Amniotic epithelial cell (primary cell): ENCODE measurements around a stretch of chr1.

DNA sequence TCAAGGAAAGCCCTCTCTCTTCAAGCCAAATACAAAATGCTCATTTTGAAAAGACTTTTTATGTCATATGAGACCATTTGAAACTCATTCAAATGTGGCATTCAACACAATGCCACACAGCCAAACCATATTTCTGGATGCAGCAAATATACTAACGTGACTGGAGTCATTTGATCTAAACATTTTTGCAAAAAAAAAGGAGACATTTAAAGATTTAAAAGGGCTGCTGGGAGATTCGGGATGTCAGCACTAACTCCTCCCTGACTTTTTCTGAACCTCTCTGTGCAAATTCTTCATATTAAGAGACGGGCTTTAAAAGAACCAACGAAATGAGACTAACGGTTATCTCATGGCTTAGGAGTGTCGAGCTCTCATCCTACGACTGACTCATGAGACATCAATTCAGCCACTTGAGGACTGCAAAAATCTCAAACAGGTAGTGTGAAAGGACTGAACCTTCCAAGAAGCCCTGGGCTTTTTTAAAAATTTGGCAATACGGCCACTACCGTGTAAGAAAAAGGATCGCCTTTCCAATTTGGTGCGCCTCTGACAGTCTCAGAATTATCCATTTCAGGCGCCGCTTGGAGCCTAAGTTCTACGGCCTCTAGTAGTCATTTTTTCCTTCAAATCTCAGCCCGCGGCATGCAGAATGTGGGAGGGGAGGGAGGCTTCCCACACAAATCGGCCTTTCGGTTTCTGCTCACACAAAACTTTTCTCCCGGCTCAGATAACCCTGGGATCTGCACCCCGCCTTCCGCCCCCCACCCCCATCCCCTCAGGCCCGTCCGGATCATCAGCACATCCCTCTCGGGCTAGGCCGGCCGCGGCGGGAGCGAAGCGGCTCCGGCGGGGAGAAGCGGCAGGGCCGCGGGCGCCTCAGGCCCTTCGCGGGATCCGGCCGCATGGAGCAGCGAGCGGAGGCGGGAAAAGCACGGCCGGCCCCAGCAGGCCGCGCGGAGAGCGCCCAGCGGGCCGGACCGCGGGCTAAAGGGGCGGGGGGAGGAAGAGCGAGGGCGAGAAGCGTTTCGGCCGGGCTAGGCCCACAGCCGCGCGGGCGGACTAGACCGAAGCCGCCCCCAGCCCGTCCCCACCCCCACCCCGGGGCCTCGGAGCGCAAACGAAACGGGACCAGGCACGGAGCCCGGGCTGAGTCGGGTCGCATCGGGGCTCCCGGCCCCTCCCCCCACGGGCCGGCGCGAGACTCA, 677 bp downstream of the HNRNPR start:
- RRBS: 2% methylated on average over 48 of the region's 81 CpGs

GRCh38 chr1:23393344-23394555, 24.1 kb upstream of the ZNF436 start:
- RRBS: 55% methylated on average over 7 of the region's 27 CpGs

- RRBS: no CpG with 5 or more reads among the region's 12 CpGs
Observed at GRCh38 chr1:23441154-23441912, 16.8 kb upstream of the TCEA3 start.

GRCh38 chr1:23553659-23554061, 5.6 kb downstream of the ID3 start:
- RRBS: no CpG with 5 or more reads among the region's 7 CpGs

GRCh38 chr1:23561083-23561543, 1.8 kb upstream of the ID3 start:
- RRBS: no CpG with 5 or more reads among the region's 5 CpGs

GRCh38 chr1:23592469-23592954, 33.2 kb upstream of the ID3 start:
- RRBS: no CpG with 5 or more reads among the region's 2 CpGs

- RRBS: no CpG with 5 or more reads among the region's 19 CpGs
Observed at GRCh38 chr1:23692358-23693303, 1.0 kb downstream of the RPL11 start.

GRCh38 chr1:23695558-23696747, 4.3 kb downstream of the RPL11 start:
- RRBS: no CpG with 5 or more reads among the region's 7 CpGs

DNA sequence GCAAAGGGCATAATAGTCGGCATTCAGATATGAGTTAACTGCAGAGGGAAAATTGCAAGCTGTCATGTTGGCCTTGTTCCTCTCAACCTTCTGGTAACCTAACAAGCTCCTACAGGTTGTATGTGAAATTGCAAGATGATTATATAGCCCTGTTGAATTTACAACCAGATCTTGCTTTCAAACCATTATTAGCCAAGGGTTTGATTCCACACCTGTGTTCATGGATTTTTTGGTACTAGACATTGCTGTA, 2.3 kb downstream of the ELOA start:
- RRBS: no CpG with 5 or more reads among the region's 1 CpG

DNA sequence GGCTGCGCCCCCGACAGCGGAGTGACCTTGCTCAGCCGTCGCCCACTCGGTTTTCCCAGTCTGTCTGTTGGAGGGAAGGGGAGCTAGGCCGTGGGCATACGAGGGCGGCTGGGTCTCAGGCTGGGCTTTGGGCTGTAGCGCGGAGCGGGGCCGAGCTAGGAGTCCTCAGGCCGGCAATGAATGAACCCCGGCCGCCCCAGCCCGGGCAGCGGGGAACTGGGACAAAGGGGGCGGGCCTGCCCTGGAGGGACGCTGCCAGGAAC, 262 bp downstream of the GALE start:
- RRBS: no CpG with 5 or more reads among the region's 20 CpGs

- RRBS: no CpG with 5 or more reads among the region's 17 CpGs
Observed at GRCh38 chr1:23957943-23958694, 1.5 kb upstream of the PNRC2 start.

DNA sequence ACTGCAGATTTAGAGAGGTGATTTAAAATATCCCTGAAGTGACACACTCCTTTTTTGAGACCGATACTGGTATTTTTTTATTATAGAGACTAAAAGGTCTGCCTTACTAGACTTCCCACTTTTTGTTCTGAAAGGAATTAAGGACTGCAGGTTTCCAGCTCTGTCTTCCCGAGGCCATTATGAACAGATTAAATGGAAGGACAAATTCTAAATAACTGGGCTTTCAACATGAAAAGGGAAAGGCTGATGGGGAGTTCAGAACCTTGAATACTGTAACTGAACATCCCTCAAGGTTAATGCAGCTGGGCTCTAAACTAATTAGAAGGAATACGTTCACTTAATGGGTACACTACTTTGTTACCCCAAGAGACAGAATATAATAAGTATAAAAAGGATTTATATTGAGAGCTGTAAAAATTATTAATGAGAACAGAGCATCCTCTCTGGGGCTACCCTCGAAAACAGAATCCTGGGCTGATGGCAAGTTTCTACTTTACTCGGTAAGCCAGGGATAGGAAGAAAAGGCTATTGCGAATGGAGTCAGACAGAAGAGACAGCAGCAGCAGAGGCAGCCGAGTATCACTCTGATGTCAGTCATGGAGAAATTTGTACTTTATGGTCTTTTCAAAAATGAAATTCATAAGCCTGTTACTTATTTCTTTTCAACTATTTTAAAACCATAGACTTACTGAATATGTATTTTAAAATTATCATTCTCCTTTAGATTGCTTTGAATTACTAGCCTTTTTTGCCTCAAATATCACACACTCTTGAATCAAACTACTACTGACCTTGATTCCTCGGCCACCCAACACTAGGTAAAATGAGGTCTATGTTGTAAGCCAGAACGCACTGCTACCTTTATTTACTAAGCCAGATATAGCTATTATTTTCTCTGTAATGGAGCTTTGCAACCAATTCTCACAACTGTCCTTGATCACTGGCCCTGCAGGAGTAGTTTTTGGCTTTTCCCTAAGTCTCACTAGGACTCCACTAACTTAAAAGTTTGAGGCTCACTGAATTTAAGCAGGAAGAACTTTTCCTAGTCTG, 3.6 kb downstream of the SRSF10 start:
- RRBS: no CpG with 5 or more reads among the region's 9 CpGs

GRCh38 chr1:24126153-24126927, 14.4 kb upstream of the MYOM3 start:
- RRBS: no CpG with 5 or more reads among the region's 10 CpGs

GRCh38 chr1:24150133-24150881, 7.4 kb upstream of the IL22RA1 start:
- RRBS: no CpG with 5 or more reads among the region's 32 CpGs

DNA sequence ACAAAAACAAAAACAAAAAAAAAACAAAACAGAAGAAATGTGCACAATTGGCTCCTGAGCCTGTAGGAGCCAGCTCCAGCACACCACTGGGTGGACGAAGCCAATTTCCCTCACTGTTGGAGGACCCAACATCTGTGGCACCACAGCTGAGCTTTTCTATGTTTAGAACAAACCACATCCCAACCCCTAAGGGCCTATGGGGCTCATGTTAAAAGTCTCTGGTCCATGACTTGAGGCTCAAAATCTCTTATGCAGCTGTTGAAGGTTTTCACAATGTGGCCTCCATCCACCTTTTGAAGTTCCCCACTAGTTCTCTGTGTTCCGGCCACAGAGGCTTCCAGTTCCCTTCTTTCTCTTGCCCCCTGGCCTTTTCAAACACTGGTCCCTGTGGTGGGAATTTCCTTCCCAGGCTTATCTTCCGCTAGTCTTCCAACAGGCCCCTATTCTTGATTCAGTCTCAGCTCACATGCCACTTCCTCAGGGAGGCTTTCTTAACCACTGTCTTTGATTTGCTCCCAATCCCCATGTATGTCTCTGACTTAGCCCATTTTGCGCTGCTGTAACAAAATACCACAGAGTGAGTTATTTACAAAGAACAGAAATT, 3.9 kb upstream of the IFNLR1 start:
- RRBS: no CpG with 5 or more reads among the region's 4 CpGs

- RRBS: 23% methylated on average over 3 of the region's 14 CpGs
Observed at GRCh38 chr1:24205900-24206508, 18.9 kb upstream of the IFNLR1 start.

- RRBS: no CpG with 5 or more reads among the region's 15 CpGs
Observed at GRCh38 chr1:24373025-24374093, 40.2 kb downstream of the STPG1 start.

- RRBS: no CpG with 5 or more reads among the region's 1 CpG
Observed at GRCh38 chr1:24417680-24418213, 2.1 kb downstream of the NIPAL3 start.

DNA sequence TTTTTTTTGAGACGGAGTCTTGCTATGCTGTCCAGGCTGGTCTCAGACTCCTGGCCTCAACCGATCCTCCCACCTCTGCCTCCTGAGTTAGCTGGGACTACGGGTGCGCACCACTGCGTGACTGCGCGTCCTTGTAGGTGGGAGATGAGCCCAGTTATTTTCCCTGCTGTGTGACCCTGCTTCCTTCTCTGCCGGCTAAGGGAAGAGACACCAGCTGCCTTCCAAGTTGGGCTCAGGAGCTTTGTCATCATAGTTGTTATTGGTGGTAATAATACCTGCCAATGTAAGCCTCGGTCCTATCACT, 969 bp upstream of the RCAN3 start:
- RRBS: no CpG with 5 or more reads among the region's 9 CpGs

DNA sequence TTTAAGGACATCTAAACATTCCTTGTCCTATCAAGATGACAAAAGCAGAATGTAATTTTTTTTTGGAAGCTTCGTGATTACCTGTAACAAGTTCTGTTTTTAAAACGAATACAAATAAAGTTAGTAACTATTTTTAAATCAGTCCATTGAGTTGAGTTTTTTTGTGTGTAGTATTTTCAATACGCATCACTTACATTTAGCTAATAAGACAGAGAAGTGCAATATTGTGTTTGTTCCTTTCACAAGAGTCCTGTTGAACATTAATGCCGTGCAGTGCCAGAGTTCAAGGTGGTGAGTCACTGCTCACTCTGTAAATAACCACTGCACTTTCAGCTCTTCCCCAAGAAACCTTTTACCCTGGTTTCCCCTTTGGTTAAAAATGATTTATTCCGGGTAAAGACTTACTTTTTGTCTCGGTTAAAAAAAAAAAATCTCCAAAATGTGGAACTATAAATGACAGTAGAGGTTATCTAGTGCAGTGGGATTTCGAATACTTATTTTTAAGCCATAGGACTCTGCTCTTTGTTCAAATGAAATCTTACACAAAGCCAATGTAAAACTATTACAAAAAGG, 14.9 kb upstream of the NCMAP start:
- RRBS: no CpG with 5 or more reads among the region's 7 CpGs